Bronchus fibroblast of lung (primary cell): ENCODE measurements around a stretch of chrX.

- RAMPAGE, long total RNA: no peak
Observed at GRCh38 chrX:153624131-153624830, 22.7 kb upstream of the DUSP9 start.

- RAMPAGE, long total RNA: no peak
Observed at GRCh38 chrX:153694284-153695413, 6.9 kb downstream of the SLC6A8 start.

- RAMPAGE, long total RNA: no peak
Observed at GRCh38 chrX:153696674-153697471, 9.1 kb downstream of the SLC6A8 start.

DNA sequence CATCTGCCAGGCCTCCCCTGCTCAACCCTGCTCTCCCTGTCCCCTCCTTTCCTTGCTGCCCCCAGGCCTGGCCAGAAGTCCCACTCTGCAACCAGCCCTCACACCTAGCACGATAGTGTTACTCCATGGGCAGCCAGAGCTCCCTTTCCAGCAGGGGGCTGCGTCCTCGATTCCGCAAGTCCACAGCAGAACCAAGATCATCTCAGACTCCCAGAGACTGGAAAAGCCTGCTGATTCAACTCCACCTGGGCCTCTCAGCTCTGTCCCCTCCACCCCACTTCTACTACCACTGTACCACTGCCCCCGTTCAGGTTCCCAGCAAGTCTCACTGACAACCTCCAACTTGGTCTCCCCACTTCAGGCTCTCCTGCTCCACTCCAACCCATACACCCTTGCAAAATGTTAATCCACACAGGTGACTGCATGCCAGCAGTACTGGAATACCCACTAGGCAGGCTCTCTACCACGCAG, 13.1 kb downstream of the BCAP31 start:
- RAMPAGE, long total RNA: no peak

DNA sequence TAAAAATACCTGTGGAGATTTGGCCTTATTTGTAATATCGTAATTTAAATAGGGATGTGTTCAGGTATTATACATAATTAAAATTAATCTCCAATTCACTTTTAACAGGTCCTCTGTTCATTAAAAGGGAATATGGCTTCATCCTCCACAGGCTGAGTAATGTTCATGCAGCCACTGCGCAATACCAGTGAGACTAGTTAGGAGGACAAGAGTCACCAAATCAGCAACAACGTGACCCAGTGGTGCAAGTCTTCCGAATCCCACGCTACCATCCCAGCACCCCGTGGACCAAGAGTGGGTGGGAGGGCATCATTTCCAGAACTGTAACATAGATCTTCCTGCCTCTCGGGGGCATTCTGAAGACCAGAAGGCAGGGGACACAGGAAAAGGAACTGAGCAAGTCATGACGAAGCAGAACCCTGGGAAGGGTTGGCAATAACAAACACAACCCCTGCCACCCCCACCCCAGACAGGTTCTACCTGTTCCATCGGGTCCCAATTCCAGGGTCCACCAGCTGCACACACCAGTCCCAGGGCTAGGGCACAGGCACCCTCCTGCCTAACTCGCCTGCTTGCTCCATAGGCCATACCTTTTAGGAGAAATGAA, 1.5 kb downstream of the BCAP31 start:
- RAMPAGE, long total RNA: no peak

- RAMPAGE, long total RNA: no peak
Observed at GRCh38 chrX:153818347-153818816, 12.0 kb downstream of the PDZD4 start.

DNA sequence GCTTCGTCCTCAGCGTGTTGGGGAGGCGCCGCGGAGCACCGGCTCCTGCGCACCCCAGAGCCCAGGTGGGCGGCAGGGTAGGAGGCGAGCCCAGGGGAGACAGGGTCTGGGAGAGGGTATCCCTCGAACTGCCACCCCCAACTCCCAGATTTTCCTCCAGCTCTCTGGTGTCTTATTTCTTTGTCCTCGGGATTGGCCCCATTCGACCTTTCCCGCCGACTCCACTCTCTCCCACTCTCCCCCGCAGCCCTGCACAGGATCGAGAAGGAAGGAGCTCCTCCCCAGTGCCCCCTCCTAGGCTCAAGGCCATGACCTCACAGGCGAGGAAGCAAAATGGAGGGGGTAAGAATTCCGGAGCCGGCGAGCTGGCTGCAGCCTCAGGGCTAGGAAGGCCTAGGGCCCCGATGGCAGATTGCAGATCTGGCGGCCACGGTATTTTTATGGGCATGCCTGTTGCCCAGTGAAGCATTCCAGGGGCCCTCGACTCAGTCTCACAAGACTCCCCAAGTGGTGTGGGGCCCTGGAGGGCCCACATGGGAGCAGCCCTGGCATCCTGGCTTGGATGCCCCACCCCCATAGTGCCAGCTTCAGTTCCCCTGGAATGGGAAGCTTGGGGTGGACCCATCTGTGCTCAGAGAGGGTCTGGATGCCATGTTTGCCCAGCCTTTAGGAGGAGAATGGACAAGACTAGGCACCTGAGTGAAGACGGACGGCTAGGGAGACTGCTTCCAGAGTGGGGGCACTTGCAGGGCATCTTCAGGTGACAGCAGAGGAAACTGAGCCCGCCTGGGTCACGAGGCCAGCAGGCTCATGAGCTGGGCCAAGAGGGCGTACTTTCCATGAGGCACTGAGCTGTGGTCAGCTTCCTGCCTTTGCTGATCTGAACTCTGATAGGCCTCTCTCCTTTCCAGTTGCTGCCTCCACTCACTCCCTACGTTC, 1.0 kb upstream of the L1CAM start:
- RAMPAGE, long total RNA: no peak

GRCh38 chrX:153921442-153922468, 4.3 kb downstream of the ARHGAP4 start:
- RAMPAGE, long total RNA: no peak

- RAMPAGE, long total RNA: no peak
Observed at GRCh38 chrX:153926737-153927798, 1.0 kb upstream of the ARHGAP4 start.

DNA sequence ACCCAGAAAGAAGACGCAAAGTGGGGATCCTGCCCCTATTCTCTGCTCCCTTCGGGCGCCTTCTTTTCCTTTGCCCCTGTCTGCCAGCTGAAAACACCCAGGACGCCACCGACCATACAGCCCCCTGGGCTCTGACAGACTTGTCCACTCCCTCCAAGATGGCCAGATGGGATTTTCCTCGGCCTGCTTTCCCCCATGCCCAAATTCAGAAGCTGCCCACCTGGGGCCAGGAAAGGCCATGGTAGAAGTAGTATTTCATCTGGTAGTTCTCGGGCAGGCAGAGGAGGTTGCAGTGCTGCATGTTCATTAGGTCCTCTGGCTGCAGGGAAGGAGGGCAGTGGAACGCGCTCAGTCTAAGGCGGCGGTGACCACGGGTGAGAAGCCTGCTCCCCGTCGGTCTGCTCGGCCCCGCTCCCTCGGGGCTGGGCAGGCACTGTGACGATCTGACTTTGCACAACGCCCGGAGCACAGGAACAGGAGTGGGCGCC, 636 bp downstream of the NAA10 start:
- RAMPAGE, long total RNA: no peak

GRCh38 chrX:153970897-153971668, 535 bp downstream of the HCFC1 start:
- RAMPAGE, long total RNA: start-site peak on the minus strand at chrX:153971183-153971208, 27 and 32 reads in 2 replicates

DNA sequence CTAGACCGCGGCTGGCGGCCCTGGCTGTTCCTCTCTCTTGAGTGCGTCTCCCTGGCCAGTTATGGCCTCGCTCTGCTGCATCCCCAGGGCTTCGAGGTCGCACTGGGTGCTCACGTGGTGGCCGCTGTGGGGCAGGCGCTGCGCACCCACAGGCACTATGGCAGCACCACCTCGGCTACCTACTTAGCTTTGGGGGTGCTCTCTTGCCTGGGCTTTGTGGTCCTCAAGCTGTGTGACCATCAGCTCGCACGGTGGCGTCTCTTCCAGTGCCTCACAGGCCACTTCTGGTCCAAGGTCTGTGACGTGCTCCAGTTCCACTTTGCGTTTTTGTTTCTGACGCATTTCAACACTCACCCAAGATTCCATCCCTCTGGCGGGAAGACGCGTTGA, 9.9 kb downstream of the TMEM187 start:
- RAMPAGE, long total RNA: no peak

GRCh38 chrX:154004150-154004920, 15.4 kb downstream of the IRAK1 start:
- RAMPAGE, long total RNA: no peak

- RAMPAGE, long total RNA: no peak
Observed at GRCh38 chrX:154056733-154057294, 37.1 kb upstream of the IRAK1 start.

GRCh38 chrX:154091376-154092048, 6.0 kb downstream of the MECP2 start:
- RAMPAGE, long total RNA: no peak

DNA sequence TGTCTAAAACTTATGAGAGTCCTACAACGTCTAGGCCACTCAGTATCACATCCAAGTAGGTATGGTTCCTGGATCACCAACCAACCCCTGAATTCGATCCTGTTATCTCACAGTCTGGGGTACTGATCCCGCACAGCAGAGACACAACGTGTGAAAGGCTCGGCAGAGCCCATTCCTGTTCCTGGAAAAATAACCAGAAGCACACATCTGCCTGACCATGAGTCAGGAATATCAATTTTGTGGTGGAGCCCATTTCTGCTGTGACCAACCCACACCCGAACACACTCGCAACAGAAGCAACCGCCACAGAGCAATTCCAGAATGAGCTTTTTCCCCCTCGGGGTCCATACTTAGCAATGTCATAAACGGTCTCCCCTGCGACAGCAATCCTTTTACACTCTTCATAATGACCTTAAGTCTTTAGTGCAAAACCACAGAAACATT, 1.4 kb downstream of the MECP2 start:
- RAMPAGE, long total RNA: no peak

DNA sequence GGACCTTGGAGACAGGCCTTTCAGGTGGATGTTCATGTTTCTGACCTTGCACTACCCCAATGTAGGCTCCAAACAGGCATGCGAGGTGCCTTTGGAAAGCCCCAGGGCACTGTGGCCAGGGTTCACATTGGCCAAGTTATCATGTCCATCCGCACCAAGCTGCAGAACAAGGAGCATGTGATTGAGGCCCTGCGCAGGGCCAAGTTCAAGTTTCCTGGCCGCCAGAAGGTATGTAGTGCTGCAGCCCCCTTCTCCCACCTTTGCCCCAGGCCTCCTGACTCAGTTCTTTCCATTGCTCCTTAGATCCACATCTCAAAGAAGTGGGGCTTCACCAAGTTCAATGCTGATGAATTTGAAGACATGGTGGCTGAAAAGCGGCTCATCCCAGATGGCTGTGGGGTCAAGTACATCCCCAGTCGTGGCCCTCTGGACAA, 2.2 kb downstream of the RPL10 start:
- RAMPAGE, long total RNA: no peak

GRCh38 chrX:154402900-154403769, 5.0 kb downstream of the RPL10 start:
- RAMPAGE, long total RNA: no peak

GRCh38 chrX:154440932-154441254, 3.0 kb upstream of the FAM50A start:
- RAMPAGE, long total RNA: no peak

- RAMPAGE, long total RNA: no peak
Observed at GRCh38 chrX:154485264-154485761, 1.1 kb downstream of the UBL4A start.